AG04449 (cell line): ENCODE measurements around the gene PTPRZ1.

DNA sequence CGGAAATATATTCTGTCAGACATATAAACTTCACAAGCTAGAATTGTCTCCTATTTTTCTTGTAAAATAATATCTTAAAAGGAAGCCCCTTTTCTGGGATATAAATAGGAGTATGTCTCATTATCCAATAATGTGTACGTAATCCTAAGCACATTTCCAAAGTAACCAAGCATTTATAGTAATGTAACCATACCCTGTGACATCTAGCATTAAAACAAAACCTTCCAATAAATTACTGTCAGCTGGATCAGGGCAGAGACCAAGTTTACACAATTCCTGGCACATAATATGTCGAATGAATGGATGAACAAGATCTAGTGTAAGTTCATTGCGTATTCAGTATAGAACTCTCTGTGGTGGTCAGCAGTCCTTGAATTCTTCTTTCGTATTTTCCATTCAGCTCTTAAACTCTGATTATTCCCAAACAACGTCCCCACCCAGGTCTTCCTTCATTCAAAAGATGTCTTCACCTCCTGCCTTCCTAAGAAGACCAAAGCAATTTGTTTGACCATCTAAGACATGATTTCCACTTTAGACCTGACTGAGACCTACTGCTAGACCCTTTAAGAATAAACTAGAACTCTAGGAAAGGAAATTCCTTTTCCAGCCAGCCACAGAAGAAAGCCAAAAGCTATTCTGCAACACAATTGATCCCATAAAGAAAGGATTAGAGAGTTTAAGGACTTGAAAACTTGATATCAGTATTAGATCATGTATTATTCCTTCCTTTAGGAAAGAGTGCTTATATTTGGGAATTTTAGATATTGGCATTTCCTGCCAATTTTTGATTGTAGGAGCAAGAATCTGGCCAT lies 14.4 kb downstream of the CPED1 start:
- RRBS = no CpG with 5 or more reads among the region's 6 CpGs

- RRBS = no CpG with 5 or more reads among the region's 3 CpGs
Observed at GRCh38 chr7:121004221-121004639, 15.7 kb downstream of the CPED1 start.

GRCh38 chr7:121872607-121873335 lies at the start of gene PTPRZ1:
Gene PTPRZ1, plus strand, starts transcription at chr7:121873161.
- RRBS = 3% methylated on average over 28 of the region's 52 CpGs

DNA sequence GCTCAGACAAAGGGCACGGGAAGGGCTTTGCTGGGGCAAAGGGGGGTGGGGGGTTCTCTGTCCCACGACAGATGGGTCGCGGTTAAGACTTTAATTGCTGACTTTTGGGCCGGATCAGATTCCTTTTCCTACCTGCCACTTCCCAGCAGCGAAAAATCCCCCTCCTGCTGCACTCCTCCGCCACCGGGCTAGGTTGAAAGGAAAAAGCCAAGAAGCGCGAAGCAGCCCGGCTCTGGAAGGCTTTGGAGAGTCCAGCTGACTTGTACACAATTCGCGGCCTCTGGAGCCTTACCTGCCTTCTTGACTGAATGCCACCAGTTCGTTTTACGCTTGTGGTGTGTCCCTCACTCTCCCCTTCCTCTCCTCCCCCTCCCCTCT lies 2.6 kb upstream of the FEZF1 start:
- RRBS = 55% methylated on average over 3 of the region's 15 CpGs

GRCh38 chr7:122672947-122673531 lies 25.9 kb downstream of the RNF133 start:
- RRBS = no CpG with 5 or more reads among the region's 14 CpGs

- RRBS = no CpG with 5 or more reads among the region's 4 CpGs
Observed at GRCh38 chr7:123609135-123609830, 7.7 kb downstream of the ASB15 start.

DNA sequence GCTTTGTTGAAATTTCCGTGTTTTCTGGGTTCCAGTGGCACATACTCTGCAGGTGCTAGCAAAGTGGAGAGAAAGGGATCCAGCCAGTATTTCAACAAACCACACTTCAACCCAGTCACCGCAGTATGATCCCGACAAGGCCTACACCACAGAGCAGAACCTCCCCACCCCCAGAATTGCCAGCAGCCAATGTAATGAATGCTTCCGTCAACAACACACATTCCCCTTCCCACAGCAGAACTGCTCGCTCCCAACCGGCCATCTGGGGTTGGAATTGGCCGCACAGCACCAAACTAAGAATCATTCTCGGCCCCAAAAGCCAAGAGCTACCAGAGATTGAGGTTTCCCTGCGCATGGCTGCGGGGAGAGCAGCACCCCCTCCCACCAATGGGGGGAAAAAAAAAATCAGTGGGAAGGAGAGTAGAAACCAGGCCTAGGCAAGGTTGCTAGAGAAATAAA lies 1.2 kb downstream of the WASL start:
- RRBS = no CpG with 5 or more reads among the region's 10 CpGs

- RRBS = no CpG with 5 or more reads among the region's 2 CpGs
Observed at GRCh38 chr7:123754456-123754793, 5.6 kb upstream of the WASL start.

DNA sequence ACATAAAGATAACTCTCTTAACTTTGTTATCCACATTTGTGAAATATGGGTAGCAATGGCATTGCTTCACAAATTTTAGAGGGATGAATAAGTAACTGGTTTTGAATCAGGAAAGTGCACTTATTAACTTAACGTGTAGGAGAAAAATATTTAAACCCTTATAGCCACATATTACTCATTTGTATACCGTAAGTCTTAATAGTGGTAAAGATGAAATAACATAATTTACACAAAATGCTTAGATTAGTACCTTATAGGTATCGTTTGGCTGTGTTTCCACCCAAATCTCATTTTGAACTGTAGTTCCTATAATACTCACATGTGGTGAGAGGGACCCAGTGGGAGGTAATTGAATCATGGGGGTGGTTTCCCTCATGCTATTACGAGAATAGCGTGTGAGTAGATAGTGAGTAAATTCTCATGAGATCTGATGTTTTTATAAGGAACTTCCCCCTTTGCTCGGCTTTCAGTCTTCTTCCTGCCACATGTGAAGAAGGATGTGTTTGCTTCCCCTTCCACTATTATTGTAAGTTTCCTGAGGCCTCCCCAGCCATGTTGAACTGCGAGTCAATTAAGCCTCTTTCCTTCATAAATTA lies 426.2 kb upstream of the POT1 start:
- RRBS = no CpG with 5 or more reads among the region's 7 CpGs

DNA sequence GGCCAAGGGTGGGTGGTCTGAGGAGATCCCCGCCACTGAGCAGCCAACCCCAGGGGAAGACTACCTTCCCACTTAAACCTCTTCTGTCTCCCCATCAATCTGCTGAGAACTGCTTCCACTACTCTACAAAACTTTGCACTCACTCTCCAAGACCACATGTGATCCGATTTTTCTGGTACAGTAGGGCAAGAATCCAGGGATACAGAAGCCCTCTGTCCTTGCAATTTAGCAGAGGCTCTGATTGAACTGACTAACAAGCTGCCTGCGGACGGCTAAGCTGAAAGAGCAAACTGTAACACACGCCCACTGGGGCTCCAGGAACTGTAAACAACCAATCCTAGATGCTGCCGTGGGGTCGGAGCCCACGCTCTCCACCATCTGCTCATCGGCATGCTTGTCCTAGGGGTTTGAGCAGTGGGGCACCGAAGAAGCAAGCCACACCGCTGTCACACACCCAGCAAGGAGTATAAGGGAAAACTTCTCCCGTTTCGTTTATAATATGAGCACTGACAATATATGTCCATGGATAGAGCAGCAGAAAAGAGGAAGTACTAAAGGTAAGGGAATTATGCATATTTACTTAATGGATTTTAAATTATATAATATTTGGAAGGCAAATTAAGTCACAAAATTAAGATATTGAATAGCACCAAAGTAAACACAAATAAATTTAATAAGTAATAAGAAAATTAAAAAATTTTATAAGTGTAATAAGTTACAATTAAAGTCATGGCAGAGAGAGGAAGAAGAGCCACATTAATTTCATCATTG lies 634.4 kb upstream of the POT1 start:
- RRBS = no CpG with 5 or more reads among the region's 13 CpGs

- RRBS = no CpG with 5 or more reads among the region's 2 CpGs
Observed at GRCh38 chr7:127358892-127359563, 33.5 kb downstream of the ZNF800 start.

GRCh38 chr7:127588591-127589486 lies 628 bp downstream of the ARF5 start:
- RRBS = 3% methylated on average over 12 of the region's 55 CpGs

DNA sequence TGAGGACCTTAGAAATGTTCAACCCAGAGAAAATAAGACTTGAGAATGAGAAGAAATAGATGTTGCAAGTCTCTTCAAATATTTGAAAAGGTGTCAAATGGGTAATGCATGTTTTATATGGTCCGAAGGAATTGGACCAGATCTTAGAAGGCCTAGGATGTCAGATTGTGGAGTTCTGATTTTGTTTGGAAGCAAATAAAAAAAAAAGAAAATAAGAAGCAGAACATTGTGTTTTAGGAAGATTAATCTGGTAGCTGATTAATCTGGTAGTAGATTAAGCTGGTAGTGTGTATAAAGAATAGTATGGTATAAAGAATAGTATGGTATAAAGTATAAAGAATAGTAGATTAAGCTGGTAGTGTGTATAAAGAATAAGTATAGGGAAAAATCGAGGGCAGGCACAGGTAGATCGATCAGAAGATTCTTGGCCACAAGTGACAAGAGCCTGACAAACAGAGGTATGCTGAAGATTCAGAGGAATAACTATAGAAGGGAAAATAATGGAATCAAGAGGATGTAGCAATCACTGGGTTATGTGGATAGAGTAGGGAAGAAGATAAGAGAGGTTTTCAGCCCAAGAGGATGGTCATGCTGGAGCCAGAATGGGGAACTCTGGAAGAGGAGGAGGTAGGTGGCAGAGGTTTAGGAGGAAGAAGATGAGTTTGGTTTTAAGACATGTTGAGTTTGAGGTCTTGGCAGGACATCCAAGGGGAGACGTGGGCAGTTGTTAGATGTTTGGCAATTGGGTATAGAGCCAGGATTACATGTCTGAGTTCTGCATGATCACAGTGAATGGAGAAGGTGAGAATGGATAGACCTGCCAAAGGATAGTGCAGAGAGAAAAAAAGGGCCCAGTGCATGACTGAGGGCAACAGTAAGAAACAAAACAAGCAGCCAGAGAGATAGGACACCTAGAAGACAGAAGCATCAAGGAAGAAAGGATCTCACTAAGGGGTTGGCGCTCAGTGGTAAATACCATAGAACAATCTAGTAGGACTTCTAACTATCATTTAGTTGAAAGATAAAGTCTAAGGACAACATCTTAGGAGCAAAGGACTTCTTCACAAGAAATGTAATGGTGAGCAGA lies 53.6 kb downstream of the LRRC4 start:
- RRBS = no CpG with 5 or more reads among the region's 5 CpGs

DNA sequence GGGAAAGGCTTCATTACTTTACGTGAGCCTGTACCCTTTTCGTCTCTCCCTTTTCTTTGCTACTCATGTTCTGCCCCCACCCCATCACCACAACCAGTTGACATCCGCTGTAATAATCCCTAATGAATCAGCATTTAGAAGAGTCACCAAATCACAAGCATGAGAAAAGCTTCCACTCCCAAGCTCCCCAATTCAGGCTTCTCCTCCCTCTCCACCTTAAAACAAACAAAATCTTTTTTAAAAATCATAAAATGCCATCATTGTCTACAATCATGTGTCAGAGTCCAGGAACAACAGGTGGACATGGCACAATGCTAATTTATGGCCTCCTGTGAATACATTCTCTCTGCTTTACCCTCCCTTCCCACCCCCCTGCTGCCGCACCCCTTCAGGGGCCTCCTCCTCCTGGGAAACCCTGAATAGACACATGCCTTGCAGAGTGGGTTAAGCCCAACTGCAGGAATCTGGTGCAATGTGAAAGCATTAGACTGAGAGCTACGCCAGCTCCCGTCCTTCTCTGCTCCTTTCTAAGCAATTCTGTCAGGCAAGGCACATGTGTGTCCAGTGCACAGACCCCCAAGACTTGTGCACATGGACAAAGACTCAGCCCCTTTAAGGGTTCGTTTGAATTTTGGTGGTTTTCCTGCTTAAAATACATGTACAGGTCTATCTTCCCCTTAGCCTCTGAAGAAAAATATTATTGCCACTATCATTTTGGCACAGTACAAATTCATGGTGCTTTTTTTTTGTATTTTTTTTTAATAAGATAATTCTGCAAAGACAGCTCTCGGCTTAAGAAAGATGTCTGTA lies 3.6 kb downstream of the LRRC4 start:
- RRBS = no CpG with 5 or more reads among the region's 8 CpGs

- RRBS = no CpG with 5 or more reads among the region's 5 CpGs
Observed at GRCh38 chr7:128075636-128076055, 44.4 kb upstream of the LRRC4 start.

GRCh38 chr7:128088258-128088531 lies 57.0 kb upstream of the LRRC4 start:
- RRBS = no CpG with 5 or more reads among the region's 5 CpGs

DNA sequence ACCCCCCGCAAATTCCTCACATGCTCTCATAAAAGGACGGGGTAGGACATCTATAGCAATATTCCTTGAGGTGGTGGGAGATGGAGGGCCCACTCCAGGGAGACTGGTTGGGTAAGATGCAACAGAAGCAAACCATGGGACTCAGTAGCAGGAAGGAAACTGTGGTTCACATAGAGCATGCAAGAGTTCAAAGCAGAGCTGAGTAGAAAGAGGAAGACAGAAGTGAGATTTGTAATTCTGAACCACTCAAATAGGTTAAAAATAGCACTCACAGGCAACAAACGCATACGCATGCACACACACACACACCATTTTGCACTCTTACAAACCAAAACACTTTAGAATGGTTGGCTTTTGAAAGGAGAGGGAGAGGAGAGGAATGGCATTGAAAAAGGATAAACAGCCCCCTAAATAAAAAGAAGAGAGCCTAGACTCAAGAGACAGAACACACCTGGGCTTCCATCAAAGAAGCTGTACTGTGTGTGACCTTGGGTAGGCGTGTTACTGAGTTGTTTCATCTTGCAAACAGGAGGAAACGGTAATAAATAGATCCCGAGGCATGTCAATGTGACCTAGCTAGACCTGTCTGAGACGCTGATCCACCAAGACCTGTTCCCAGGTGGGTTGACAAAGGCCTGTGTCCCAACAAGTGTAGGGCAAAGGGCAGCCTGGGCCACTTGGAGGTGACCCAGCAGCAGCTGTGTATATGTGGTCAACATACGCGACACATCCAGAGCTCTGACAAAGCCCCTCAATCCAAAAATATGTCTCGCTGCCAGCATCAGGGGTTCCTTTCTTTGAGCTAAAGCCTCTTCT lies 77.7 kb upstream of the LRRC4 start:
- RRBS = no CpG with 5 or more reads among the region's 11 CpGs

DNA sequence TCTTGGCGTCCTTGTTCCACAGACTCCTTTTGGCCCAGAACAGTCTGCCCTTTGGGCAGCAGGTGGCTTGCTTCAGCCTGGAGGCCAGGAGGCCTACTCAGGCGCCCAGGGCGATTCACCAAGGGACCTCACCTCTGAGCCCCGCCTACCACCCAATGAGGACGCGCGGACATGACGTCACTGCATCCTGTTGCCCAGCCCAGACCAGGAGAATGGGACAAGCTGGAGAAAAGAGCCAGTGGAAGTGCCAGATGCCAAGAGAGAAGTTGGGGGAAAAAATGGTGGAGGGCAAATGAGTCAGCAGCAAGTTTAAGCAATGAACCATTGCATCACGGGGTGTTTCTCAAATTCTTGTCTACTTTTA lies 24.1 kb upstream of the LEP start:
- RRBS = no CpG with 5 or more reads among the region's 9 CpGs